ENCODE measurements around a stretch of chr20.

GRCh38 chr20:7995931-7996221 is 23.7 kb downstream of the TMX4 start:
- PRO-cap: no peak

DNA sequence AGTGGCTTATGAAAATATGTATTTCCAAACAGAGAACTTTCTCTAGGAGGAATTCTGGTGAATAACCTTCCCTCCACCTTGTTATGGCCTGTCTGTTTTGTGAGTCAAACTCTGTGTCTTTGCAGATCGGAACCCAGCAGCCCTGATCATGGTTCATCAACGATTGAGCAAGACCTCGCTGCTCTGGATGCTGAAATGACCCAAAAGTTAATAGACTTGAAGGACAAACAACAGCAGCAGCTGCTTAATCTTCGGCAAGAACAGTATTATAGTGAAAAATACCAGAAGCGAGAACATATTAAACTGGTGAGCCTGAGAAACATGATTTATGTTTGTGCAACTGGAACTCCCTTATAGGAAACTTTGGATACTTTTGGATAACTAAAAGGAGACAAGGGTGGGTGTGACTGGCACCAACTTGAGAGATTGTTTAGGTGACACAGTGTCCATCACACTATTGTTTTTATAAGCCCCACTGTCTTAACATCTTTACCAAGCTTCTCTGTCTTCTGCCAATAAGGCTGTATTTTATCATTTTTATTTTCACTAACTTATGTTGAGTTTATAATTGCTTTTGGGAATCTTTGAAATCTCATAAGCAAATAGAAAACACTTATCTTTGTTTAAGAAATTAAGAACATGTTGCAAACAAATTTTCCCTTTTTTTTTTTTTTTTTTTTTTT is 294.3 kb upstream of the PLCB4 start:
- PRO-cap: no peak

DNA sequence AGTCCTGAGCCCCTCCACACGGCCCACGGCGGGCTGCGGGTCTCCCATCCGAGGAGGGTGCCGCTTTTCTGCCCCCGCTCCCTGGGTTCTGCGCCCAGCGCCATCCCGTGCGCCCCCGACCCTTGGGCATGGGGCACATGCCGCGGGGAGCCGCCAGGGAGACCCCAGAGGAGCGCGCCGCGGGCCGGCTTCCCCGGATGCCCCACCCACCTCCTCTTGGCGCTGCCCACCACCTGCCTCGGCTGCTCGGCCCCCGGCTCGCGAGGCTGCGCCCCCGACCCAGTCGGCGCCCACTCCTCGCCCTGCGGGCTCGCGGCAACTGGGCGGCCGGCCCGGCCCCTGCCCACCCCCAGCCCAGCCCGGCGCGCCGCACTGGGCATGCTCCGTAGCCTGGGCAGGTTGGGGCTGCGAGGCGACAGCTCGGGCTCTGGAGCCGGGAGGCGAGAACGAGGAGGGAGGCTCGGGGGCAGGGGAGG is 556 bp upstream of the PLCB4 start:
- PRO-cap: bidirectional peak, plus-strand start at position 443 of the sequence, minus-strand start at position 314 of the sequence

DNA sequence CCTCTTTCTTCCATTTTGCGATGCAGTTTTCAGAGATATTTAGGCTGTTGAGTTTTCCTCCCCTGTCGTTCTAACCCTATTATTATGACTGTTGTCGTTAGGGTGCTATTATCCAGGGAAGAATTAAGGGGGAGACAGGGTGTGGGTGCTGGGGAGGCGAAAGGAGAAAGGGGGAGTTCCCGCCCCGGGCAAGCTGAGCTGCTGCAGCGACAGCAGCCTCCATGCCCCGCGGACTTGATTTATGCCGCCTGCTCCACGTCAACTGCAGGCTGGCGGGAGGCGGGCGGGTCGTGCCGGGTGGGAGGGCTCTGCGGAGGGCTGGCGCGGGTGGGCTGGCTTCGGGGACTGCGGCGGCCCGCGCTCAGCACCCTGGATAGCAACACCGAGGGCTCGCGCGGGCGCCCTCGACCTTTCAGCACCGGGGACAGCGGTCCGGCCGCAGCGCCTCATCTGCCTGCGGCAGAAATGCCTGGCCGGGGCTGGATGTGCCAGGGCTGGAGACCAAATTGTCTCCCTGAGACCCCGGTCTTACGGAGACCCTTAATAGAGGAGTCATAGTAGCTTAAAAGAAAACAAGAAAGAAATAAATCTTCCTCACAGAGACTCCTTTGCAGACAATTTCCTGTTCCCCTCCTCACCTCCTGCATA is 755 bp downstream of the SNAP25 start:
- PRO-cap: unidirectional peak, minus-strand start at position 236 of the sequence

DNA sequence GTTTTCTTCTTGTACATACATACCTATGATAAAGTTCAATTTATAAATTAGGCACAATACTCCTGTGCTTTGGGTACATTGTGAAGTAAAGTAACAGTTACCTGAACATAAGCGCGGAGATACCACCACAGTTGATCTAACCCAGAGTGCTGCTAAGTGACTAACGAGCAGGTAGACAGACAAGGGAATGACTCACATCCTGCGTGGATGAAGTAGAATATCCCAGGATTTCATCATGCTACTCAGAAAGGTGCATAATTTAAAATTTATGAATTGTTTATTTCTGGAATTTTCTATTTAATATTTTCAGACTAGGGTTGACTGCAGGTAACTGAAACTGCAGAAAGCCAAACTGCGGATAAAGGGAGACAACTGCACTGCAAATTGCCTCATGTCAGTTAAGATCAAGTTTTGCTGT is 14.4 kb downstream of the MKKS start:
- PRO-cap: no peak

DNA sequence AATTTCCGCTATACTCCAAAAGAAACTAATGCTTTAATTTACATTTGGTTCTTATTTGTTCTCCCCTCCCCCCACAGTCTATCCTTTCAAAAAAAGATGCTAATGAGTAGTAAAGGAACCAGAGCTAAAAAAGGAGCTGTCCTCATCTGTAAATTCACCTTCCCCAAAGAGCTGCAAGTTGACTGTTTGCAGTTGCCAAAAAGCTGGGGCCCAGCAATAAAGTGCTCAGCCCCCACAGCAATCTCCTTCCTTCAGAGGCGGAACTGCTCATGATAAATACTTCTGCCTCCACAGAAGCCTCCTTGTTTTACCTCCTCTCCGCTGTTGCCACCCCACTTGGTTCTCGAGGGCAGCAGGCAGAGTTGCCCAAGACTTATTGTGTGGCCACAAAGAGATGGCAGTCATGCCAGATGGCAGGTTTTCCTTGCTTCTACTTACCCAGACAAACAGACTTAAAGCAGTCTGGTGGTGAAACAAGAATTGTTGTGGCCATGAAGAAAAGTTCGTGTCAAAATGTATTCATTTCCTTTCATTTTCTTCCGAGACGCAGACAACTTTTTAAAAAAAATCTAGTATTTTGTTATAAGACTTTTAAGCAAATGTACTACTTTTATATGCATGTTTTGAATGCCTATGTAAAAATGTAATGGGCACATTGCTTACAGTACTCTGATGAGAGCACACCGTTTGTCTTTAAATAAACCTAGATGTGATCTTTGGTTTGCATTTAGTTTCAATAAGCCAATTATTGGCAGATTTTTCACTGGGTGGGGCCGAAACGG is 66.4 kb downstream of the SLX4IP start:
- PRO-cap: no peak

- PRO-cap: no peak
These were observed 54.3 kb downstream of the JAG1 start for GRCh38 chr20:10619285-10620091.

DNA sequence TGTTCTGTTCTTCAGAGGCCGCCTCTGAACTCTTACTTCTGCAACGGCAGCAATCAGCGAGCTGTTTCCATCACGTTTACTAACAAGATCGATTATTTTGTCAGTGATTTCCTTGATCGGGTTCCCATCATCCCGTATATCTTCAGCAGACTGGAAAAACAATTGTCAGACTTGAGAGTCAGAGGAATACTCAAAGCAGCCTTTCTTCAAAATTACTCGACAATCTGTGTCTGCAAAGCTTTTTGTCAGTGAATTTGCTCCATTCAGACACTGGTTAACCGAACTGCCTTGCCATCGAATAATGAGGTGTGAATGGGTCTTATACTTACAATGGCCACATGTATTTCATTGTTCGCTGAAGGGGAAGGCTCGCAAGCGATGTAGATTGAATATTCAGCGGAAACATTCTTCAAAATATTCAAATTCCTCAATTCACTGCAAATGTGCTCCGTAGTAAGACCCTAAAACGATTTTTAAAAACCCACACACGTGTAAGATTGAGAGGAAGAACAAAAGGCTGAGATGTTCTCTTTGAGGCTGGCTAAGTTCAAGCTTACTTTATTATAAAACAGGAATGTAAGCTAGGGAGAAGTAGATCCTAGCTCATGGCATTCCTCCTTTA is 32.9 kb downstream of the JAG1 start:
- PRO-cap: no peak

- PRO-cap: bidirectional peak, plus-strand start at chr20:10674131, minus-strand start at chr20:10673999
These were observed 192 bp upstream of the JAG1 start for GRCh38 chr20:10674084-10674298.

- PRO-cap: no peak
These were observed 434.3 kb upstream of the JAG1 start for GRCh38 chr20:11108025-11108499.

- PRO-cap: no peak
These were observed 180.8 kb downstream of the BTBD3 start for GRCh38 chr20:12098383-12098936.

- PRO-cap: no peak
These were observed 414.1 kb upstream of the SPTLC3 start for GRCh38 chr20:12594602-12595160.

DNA sequence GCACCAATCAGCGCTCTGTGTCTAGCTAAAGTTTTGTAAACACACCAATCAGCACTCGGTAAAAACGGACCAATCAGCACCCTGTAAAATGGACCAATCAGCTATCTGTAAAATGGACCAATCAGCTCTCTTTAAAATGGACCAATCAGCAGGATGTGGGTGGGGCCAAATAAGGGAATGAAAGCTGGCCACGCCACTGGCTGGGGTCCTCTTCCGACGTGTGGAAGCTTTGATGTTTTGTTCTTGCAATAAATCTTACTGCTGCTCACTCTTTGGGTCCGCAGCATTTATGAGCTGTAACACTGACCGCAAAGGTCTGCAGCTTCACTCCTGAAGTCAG is 151.1 kb upstream of the SPTLC3 start:
- PRO-cap: no peak

GRCh38 chr20:13009613-13010685 is 1.2 kb downstream of the SPTLC3 start:
- PRO-cap: unidirectional peak, minus-strand start at chr20:13009761

- PRO-cap: no peak
These were observed 587.0 kb upstream of the FLRT3 start for GRCh38 chr20:14924493-14924748.

- PRO-cap: unidirectional peak, plus-strand start at chr20:15196853; unidirectional peak, plus-strand start at chr20:15196878
These were observed 859.3 kb upstream of the FLRT3 start for GRCh38 chr20:15196546-15197215.

GRCh38 chr20:16483436-16483882 is 89.8 kb downstream of the KIF16B start:
- PRO-cap: no peak

- PRO-cap: bidirectional peak, plus-strand start at chr20:16575056, minus-strand start at chr20:16574840
These were observed 1.5 kb upstream of the KIF16B start for GRCh38 chr20:16574491-16575390.

- PRO-cap: no peak
These were observed 34.4 kb upstream of the KIF16B start for GRCh38 chr20:16607556-16608132.

DNA sequence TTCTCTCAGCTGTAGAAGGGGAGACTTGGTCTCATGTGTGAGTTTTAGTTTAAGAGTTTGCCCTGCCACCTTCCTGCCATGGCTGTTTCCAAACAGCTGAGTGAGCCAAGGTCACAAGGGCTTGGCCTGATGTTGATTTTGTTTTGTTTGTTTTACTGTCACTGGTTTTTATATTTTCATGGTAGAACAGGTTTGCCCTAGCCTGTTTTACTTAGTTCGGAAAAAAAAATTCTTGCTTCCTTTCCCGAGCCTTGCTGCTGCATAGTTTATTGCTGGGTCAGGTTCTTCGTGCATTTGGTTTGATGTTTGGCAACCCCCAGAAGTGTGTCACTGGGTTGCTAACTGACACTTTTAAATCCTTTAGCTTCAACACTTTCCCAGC is 35.4 kb downstream of the DSTN start:
- PRO-cap: no peak